Placental pericyte (primary cell): ENCODE results near the genes RWDD3, SNX7, PLPPR4 and SASS6.

DNA sequence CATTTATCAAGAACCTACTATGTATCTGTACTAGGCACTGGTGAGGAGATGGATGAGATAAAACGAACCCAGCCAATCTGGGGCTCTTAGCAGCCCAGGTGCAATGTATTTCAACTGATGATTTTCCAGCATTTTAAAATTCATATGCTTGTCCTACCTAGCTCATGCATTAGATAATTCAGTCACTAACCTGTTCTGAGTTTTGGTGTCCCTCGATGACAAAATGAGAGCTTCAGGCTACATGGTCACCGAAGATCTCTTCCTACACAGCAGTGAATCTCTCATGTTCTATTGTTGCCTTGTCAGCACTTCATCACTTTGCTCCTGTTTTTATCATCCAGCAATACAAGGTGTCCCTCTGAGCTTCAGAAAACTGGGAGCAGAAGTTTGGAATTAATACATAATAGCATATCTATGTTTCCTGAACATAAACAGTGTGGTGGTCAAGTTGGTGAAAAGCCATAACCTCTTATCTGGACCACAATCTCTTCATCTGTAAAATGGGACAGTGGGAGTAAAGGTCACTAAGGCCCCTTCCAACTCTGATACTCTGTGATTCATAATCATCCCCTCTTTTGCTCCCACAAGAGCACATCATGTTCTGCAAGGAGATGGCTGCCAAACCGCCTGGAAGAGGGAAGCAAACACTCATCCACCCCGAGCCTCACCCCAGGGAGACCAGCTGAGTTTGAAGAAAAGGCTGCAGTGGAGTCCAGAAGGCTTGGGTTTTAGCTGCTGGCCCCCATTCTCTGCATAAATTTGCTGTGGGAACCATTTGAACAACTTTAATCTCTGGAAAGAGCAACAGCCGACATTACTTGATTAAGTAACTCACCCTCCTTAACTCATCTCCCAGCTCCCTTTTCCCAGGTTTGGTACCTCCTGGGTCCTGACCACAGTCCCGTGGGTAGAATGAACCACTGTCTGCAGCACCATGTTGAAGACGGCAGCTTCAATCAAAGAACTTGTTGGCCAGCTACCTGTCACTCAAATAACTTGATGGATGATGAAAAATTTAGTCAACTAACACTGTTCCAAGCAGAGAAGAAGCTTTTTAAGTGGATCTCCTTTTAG is 138.0 kb upstream of the F3 start:
- CAGE, long polyA plus RNA: no peak

GRCh38 chr1:94689741-94690696 is 130.1 kb upstream of the SLC44A3 start:
- CAGE, long polyA plus RNA: no peak

DNA sequence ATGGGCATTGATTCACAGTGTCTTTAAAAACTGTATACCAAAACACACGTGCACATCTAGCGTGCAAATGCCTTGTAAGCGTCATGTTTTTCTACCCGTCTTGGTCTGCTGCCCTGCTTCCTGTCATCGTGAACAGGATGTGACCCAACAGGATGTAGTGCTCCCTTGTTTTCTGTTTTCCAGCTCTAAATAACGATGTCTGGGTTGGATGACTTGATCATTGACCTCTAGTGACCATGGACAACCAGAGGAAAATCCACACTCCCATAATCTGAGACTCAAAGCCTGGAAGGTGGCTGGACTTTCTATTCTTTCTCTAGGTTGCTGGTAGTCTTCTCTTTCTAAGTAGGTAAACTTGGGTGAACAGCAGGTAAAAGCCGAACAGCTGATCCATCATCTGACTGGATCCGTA is 24.6 kb upstream of the SLC44A3 start:
- CAGE, long polyA plus RNA: no peak

- CAGE, long polyA plus RNA: no peak
These were observed 40.4 kb downstream of the SLC44A3 start for GRCh38 chr1:94860367-94861130.

- CAGE, long polyA plus RNA: no peak
These were observed 31.3 kb downstream of the CNN3 start for GRCh38 chr1:94895530-94896119.

- CAGE, long polyA plus RNA: no peak
These were observed 29.3 kb downstream of the CNN3 start for GRCh38 chr1:94897461-94898099.

DNA sequence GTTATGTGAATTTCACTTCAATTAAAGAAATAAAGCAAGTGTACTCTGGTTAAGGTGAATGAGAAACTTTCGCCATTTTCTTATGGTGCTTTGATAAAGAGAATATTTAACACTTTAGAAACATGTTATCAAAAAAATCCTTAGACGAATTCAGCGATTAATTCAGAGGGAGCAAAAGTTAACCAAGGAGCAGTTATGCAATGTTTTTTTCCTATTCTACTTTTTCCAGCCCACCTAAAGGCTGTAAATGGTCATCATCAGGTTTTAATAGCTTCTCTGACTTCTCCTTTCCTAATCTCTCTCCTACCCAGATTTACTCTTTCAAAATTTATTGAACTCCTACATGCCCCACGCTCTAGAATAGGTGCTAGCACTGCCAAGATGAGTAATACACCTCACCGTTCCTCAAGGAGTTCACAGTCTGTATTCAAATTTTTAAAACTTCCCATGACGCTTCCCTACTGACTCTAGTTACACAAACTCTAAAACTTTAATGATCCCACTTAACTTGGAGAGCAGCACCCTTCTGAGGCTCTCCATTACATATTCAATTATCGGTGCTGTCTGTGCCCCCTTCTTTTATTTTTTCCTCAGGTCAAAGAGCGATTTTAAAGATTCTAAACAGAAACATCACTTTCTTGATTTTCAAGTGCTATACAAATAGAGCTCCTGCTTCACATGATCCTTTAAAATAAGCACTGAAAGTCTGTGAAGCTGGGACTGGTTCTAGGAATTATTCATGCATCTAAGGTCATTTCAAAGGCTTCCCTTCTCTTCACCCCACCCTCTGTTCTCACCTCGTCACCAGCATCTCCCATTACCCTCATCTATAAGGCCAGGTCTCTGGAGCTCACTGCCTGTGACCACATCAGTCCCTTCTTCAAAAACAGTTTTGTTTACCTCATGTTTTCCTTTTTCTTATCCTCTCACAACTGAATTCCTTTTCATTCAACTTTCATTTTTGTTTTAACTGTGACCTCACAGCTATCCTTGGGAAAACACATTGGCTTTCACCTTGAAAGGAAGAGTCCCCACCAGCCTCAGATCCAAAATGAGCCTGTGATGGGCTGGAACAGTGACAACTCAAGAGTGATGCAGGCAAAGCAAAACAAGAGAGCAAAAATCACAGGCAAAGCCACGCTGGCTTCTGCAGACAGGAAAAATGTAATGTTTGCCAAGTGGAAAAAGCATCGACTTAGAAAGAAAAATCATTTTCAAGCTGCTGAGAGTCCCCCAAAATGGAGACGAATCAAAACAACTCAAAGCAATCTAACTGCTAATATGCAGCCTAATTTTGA is 51.4 kb downstream of the ALG14 start:
- CAGE, long polyA plus RNA: no peak

DNA sequence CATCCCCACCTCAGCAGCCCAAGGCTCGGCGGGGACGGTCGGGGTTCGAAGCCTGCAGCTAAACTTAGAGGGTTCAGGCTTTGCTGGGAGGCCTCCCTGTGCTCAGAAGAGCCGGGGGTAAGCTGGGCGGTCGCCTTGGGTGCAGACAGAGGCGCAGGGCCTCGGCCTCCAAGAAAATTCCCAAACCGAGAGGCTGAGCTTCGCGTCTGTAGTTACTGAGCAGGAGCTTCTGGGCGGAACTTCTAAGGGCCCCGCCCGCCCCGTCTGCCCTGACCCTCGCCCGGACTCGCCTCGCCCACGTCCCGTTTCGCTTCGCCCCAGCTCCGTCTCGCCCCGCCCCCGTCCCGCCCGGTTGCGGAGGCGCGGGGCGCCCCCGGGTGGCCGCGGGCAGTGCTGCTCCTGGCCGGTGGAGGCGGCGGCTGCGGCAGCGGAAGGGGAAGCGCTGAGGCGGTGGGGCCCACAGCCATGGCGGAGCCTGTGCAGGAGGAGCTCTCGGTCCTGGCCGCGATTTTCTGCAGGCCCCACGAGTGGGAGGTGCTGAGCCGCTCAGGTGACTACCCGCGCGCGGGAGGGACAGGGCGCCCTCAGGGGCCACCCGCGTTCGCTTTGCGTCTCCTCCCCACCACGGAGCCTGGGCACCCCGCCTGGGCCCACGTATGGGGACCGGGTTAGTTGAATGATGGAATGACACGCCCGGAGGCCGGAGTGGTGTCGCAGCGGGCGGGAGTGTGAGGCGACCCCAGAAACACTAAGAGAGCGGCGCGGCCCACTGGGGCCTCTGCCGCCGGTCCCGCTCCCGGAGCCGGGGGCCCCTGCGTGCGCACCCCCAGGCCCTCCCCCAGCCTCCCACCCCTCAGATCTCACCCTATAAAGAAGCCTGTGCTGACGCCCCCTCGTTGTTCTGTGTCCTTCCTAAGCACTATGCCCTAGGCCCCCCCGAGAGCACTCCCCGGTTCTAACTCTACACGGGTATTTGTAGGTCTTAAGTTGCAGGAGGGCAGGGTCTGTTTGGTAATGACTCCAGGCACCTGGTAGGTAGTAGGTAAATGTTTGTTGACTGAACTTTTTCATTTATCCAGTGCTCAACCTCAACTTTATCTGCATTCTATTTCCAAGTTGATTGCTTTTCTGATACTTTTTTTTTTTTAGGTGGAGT is at the start of gene RWDD3:
Gene RWDD3 (plus strand): TSS at position 445 of the 1,156 bp plus-strand sequence.
- CAGE, long polyA plus RNA: no peak

GRCh38 chr1:95742380-95743666 is 508.8 kb downstream of the RWDD3 start:
- CAGE, long polyA plus RNA: no peak

DNA sequence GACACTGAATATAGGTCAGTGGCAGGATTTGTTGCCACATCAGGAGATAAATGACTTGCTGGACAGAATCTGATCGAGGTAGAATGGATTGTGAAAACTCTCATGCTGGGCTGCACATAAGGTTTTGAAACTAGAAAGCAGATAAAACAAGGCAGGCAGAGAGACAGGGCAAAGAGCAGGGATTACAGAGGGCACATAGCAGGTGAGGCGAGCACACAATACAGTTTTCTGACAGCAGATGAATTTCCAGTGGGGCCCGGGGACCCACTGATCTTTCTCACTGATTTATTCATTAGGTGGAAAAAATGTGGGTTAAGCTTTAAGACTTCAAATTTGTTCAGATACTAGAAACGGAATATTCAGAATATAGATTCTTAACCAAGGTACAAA is 296.1 kb upstream of the PTBP2 start:
- CAGE, long polyA plus RNA: no peak

DNA sequence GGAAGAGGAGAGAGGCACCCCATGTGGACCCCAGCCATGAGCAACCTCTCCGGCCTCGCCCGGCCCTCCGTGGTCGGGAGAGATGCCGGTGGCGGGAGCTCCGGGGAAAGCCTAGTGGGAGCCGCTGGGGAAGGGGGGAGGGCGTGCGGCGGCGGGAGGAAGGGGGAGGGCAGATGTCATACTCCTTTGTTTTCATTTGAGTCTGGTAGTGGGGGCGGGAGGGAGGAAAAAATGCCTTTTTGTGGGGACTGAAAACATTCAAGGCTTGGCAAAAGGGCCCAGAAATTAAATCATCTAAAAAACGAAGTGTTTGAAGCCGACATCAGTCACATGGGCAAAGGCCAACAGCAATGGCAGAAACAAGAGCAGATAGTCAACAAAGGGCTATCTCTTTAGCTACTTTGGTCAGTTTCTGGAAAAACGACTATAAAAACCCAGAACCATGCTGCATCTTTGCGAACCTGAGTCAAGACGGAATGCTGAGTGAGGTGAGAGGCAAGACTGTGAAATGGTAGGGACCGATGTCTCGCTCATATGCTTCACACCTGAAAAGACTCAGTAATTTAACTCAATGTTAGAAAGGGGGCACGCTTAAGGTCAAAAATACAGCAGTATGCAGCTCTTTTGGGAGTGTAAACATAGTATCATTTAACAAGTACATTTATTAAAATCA is 862 bp downstream of the PTBP2 start:
- CAGE, long polyA plus RNA: no peak

GRCh38 chr1:96802903-96803863 is 81.6 kb downstream of the PTBP2 start:
- CAGE, long polyA plus RNA: no peak

DNA sequence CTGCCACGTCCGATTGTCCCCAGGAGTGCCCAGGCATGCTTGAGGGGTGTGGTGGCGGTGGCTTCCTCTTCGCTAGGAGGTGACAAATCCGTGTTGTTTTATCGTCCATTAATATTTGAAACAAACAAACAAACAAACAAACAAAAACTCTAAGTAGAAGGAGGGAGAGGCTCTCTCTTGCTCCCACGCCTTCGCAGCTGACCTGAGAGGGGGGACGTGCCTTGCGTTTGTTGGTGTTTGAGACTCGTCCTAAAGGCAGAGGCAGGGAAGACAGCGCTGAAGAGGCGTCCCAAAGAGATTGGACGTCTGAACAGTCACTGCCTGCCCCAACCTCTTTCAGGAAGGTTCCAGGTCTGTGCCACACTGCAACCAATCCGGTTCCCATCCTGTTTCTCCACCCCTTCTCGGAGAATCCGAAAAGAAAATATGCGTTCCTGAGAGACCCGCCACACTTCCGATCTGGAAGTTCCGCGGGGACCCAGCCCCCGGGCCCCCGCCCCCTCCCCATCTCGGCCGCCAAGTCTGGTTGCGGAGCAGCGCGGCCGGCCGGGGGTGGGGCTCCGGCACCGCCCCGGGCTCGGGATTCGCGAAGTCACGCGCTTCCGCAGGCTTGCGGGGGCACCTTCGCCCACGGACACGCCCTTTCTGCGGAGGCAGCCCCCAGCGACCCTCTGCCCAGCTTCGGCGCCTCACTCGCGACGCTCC is 124.3 kb upstream of the DPYD start:
- CAGE, long polyA plus RNA: no peak

DNA sequence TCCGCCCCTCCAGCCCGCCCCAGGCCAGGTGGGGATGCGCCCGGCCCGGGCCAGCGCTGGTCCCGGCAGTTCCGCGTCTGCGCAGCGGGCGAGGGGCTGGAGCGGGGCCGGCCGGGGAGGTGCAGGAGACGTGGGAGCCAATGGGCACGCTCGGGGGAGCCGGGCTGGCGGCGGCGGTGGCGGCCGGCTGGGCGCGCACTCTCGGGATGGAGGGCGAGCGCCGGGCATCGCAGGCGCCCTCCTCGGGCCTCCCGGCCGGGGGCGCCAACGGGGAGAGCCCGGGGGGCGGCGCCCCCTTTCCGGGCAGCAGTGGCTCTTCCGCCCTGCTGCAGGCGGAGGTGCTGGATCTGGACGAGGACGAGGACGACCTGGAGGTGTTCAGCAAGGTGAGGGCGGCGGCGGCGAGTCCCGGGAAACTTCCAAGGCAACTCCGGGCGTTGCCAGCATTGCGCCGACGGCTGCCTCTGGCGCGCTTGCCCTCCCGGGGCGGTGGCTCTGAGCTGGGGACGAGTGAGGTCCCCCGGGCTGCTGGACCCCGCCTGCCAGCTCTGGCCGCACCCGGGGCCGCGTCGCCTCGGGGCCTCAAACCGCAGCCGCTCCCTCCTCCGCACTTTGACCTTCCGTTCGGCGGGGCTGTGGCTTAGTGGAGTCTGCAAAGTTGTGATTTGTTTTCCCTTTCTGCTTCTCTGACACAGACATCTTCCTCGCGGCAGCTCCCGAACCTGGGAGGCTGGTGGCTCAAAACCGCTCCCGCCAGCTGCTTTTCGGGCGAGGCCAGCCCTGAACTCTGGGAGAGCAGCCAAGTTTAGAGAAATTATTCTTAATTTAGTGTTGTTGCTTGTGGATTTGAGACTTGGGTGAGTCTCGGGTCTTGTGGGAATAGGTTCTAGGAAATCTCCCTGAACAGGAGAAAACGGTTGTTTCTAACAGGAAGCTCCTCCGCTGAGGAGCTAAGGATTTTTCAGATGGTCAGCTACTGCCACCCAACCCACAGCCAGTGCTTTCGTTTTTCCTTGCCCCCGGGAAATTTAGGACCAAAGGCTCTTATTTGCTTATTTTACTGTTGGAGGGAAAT is at the start of gene SNX7:
Gene SNX7 (plus strand): TSS at position 196 of the 1,075 bp plus-strand sequence.
- CAGE, long polyA plus RNA: start-site peak on the plus strand centred at position 281 of the sequence, 109 bp wide, 47 and 18 reads in 2 replicates

GRCh38 chr1:99045794-99046032 is 41.1 kb upstream of the PLPPR5 start:
- CAGE, long polyA plus RNA: no peak

DNA sequence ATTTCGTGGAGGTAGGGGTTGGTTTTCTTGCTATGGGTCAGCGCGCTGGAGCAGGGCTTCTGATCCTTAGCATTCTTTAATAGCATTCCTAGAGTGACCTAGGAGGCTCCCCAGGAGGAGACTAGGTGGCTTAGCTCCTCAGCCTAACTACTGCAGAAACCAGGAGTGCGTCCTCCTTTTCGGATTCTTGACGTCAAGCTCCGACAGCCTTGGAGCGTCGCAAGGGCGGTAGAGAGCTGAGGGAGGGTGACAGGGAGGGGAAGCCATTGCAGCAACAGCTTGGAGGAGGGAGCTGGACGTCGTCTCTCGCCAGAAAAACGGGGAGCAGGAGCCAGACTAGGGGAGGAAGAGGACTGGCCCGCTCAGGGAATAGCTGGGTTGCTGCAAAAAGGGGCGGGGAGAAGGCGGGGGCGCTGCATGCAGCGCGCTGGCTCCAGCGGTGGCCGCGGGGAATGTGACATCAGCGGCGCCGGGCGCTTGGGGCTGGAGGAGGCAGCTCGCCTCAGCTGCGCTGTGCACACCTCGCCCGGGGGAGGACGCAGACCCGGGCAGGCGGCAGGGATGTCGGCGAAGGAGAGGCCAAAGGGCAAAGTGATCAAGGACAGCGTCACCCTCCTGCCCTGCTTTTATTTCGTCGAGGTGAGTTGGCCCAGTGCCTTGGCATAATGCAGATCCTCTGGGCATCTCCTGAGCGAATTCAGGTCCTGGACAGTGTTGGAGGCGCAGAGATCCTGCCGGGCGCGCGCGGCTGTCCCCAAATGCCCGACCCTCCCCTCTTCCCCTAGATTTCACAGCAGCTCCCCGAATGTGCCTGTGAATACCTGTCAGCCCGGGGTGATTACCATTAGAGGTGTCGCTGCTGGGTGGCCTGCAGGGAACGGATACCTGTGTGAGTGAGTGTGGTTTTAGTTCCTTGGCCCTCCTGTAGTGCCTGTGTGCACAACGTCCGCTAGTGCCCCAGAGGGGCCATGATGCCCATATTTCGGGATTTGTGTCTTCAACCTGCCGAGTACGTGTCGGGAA is at the start of gene PLPPR4:
Gene PLPPR4 (plus strand): TSS at position 460 of the 1,023 bp plus-strand sequence.
- CAGE, long polyA plus RNA: no peak

DNA sequence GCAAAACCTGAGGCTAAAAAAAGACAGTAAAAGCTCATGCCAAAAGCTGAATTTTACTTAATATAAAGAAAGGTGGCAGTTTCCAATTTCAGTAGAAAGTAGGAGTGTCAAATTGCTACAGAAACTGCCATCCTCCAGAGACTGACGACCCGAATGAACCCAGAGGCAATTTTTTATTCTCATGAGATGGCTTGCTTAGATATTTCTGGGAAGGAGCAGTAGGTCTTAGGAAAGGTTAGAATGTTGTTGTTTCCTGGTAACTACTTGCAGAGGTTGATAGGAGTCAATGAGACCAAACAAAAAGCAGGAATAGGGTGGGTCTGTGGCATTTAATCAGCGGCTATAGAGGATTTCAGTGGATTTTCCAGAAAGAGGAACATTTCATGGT is 111.4 kb upstream of the PALMD start:
- CAGE, long polyA plus RNA: no peak

DNA sequence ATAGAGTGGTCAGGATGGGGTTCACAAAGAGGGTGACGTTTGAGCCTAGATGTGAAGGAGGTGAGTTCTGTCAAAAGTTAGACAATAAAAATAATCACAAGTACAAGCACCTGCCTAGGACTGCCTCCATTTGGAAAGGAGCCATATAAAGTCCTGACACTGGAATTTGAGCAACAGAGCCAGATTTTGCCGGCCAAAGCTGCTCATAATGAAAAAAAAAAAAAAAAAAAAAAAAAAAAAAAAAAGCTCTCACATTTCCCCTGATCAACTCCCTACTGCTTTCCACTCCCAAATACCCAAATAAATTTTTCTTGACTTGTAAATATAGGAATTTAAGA is 4.1 kb downstream of the PALMD start:
- CAGE, long polyA plus RNA: no peak

DNA sequence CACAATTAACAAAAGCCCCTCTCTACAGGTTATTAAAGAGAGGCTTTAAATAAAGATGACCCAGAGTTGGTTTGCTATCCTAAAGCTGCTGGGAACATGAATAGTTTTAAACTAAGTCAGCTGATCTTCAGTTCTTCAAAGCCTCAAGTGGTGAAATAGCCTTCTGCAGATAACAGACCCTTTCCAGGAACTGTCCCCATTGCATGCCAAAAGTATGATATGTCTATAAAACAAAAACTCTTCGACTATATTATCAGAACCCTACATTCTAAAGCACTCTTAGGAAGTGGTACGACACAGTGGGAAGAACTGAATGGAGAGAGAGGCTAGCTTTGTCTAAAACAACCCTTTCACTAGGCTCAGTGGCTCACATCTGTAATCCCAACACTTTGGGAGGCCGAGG is 2.0 kb upstream of the FRRS1 start:
- CAGE, long polyA plus RNA: no peak

DNA sequence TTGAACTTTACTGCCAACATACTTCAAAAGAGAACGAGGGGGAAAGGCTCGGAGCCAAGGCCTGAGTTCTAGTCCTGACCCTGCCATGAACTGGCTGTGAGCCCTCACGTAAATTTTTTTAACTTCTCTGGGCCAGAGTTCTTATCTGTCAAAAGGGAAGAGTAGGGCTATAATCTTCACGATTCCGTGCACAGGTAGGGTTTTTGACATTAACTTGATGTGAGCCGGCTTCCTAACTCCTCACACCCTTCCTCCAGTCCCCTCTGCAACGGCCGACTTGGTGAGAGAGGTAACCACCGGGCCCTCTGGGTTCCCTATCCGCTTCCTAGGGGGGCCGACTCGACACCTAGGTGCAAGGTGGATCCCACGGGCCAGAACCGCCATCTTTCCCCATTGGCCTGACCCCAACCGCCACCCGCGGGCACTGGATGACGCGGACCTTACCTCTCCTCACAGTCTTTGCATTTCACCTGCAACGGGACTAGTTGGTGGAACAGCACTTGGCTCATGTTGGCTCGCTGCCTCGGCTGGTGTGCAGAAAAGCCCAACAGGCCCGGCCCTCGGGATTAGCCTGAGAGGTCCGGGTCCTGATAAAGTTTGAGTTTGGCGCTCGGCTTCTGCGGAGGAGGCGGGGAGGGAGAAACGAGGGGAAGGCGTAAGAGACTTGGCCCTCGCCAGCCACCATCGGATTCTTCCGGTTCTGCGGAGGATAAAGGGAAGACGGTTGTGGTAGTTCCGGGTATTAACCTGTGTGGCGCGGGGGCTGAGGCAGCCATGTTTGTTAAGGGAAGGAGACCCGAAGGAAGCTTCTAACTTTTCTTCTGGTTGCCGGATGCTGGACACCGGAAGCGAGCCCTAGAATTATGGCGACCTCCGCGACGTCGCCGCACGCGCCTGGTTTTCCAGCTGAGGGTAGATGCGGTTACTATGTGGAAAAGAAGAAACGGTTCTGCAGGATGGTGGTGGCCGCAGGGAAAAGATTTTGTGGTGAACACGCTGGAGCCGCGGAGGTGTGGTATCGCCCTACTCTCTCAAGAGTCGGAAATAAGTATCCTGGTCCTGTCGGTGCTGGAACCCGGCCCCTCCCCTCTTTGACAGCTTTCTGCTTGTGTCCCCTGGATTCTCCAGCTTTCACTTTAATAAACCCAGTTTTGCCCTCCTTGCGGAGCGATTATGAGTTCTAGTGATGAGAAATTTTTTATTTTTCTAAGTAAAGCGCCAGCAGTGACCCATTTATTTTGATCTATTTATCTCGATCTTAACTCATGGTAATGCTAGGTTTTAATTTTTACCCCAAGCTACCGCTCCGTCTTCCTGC is at the start of gene SASS6:
Gene SASS6 (minus strand): TSS at position 625 of the 1,318 bp plus-strand sequence.
- CAGE, long polyA plus RNA: no peak